ENCODE data around the gene CNTLN.

DNA sequence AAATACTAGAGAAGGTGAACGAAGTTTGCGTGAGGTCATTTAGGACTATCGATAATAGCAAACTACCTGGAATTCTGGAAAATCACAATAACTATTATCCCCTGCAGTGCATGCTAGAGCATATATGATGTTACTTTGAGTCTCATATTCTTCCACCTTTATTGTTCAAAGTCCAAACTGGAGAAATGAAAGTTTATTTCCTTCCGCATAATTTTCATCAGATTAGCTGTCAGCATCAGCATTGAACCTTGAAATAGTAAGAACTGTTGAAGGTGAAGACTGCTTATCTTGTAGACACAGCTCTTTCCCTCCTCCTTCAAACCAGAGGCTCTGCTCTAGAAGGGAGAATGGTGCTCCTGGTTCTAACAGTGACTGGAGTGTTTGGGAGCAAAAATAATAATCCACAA, 170.7 kb downstream of the ZDHHC21 start:
- PRO-cap: no peak

DNA sequence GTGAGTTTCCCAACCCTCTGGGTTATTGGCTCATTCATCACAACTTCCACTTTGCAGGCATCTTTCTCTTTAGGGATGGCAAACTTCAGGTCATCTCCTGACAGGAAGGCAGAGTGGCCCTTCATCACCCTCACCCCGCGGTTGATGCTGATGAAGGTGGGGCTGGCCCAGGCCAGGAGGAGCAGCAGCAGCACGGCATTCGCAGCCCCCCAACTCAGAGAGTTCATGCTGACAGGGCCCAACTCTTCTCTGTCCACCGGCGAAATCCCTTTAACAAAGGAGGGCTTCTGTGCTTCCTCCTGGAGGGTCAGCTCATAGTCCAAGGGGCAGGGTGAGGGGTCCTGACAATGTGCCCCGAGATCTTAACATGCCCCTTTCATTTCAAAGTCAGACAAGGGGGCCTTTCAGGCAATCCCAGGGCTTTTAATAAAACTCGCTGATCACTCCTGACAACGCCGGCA, 41.4 kb downstream of the FREM1 start:
- PRO-cap: no peak

GRCh38 chr9:15430933-15431243, 8.2 kb downstream of the SNAPC3 start:
- PRO-cap: no peak

DNA sequence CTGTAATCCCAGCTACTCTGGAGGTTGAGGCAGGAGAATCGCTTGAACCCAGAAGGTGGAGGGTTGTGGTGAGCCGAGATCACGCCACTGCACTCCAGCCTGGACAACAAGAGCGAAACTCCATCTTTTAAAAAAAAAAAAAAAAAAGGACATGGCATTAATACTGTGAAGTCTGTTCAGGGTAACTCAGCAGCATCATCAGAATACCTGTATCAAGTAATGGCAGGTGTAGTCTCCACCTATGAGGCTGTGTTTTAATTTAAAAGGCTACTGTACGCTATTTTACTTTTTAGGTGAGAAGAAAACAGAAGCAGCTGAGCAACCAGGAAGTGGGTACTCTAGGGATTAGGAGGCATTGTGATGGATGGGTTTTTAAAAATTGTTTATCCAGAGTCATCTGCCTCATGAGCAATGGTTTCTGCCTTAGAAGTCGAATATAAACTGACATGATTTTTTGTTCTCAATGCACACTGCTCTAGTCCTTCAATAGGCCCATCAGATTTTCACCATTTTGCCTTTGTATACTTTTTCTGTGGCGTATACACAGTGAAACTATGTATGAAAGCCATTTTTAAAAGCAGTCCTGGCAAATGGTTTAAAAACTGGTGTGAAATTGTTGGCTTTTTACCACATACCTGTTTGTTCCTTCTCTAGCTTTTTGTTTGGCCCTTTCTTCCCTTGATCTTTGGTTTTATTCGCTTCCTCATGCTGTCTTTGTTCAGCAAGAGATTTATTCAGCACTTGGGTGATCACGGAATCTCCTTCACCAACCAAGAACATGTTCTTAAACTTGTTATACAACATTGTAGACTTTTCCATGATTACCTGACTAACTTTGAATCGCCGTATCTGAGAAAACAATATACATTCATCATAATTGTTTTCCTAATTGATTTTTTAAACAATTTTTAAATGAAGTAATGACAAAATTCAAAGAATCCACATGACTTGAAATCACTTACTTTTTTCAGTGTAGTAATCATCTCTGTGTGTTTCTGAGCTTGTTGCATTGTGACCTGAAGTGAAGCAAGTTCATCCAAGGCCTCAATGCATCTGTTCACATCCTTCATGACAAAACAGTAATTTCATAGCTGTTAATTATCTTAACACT, 42.4 kb downstream of the PSIP1 start:
- PRO-cap: no peak

DNA sequence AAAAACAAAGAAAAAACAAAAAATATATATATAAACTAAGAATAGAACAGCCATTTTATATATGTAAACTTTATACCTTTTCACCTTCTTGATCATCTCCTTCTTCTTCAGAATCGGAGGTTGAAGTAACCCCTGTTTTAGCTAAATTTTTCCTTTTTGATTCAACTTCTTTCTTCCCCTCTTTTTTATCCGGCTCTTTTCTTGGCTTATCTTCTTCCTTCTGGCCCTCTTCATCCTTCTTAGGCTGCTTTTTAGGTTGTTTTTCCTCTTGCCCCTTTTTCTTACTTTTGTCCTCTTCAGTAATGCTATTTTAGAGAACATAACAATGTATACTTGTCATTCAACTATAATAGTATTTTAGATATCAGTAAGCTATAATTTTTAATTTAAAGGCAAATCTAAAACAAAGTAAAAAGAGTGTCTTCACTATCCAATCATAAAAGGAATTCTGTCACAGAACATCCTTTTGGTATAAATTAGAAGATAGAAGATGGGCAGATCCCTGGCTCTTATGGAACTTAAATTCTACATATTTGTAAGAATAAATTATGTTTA, 36.8 kb downstream of the PSIP1 start:
- PRO-cap: no peak

DNA sequence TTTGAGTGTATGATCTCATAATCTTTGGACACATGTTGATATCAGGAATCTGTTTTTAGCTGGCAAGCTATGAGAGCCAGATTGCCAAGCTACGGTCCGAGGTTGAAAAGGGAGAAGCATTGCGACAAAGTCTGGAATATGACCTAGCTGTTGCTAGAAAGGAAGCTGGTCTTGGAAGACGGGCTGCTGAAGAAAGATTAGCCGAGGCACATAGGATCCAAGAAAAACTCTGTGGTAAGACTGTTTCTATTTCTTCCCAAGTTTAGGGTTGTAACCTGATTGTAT, 25.9 kb downstream of the CCDC171 start:
- PRO-cap: no peak

DNA sequence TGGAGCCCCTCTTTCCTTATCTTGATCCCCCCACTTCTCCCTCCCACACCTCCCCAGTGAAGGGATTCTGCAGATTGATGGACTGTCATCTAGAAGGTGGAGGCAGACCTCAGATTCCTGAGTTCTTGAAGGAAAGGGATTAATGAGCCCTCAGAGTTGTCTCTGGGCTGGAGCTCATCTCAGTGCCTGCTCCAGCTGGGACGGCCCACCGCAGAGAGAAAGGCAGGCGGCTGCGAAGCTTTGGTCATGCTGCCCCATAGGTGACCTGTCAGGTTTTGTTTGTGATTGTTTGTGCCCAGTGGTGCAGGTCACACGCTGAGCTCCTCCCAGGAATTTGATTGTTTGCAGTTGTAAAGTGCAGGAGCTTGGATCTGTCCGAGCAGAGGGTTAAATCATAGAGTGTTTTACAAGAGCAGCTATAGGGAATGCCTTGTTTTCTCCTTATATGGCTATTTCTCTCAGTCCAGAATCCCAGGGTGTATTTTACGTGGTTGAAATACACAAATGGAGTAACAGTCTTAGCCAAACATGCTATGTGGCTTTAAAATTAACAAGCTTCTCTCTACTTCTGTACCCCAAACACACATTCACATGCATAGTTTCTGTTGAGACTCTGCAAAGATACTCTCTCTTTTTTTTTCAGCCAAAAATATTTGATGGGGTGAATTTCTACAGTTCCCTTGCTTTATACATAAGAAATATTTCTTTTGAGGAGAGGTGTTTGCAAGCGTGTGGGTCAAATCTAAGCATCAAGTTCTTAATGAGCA, 487.6 kb downstream of the CCDC171 start:
- PRO-cap: unidirectional peak, minus-strand start at position 181 of the sequence; bidirectional peak, plus-strand start at position 521 of the sequence, minus-strand start at position 277 of the sequence

DNA sequence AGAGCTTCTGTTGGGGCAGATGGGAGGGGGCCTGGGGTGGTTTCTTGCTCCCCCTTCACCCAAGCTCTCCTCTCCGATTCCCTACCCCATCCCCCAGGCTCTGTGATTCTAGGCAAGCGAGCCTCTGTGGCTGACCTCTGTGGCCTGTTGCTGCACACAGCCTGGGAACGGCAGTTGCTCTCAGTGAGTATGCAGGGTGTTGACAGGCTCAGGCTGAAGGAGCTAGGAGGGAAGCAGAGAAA, 547.9 kb downstream of the CCDC171 start:
- PRO-cap: no peak

DNA sequence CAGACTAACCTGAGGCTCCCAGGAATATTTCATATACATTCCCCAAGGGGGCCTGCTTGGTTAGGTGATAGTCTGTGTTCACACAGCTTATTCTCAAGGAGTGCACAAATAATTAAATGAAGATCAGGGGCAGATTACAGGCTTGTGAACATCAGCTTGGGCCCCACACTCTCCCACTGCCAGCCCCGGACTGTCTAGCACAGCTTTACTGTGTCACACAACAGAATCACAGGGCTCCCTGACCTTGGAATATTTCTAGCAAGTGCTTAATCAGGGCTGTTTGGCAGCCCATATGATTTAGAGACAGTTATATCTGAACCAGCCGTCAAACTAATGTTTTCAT, 517.8 kb downstream of the BNC2 start:
- PRO-cap: no peak

DNA sequence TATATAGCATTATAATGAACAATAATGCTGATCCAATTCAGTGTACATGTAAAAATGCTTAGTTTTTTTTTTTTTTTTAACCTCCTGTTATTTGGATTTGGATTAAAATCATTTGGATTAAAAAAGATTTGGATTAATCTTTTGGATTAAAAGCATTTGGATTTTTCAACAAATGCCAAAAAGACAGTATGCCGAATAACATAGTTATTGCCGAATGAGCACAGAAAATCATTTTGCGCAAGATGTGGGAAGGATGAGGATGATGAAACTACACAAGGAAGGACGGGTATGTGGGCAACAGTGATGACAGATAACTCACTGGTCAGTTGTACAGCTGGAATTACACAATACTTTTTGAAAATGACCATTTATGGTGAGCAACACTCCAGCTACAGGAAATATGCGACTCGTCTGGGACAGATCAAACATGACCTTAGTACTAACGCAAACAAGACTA, 457.1 kb downstream of the BNC2 start:
- PRO-cap: no peak

DNA sequence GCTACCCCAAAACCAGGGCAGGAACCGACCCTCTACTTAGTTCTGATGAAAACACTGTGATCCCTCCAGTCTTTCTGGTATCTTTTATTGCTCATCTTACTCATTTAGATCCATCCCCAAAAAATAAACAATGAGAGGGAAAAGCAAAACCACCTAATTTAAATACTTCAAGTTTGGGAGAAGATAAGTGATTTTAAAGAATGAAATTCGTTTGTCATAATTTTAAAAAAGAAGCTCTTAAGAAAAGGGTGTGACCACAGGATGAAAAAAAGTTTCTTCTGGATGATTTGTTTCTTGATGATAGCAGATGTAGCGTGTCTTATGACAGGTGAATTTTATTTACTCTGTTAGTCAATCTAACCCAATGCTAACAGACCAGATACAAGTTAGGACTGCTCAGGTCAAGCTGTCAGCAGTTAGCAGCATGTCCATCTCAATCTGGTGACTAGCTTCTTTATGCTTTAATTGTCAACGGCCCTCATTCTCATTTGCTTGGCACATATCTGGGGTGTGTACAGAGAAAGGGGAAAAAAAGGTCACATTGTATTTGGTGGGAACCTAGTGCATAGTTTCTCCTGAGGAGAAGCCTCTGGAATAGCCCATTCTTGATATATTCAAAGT, 456.1 kb downstream of the BNC2 start:
- PRO-cap: no peak

- PRO-cap: no peak
Measured at GRCh38 chr9:16417110-16417693, 453.3 kb downstream of the BNC2 start.

DNA sequence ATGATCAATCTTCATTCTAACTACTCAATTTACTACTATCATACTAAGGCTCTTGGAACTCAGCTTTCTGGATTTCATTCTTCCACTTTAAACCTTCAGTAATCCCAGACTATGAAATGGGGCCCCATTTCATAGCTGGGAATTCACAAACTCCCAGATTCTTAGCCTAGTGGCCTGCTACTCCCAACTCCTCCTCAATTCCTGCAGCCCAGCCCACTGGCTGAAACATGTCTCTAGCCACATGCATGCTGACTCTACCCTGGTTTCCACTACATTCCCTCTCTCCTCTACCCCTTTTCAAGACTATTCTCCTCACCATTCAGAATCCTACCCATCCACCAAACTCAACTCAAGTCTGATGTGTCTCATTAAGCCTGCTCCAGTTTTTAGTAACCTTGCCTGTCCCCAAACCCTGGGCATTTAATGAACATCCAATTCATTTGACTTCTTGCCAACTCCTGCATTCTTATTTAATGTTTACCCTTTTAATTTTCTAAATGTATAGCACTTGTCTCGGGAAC, 370.5 kb downstream of the BNC2 start:
- PRO-cap: no peak

- PRO-cap: no peak
Measured at GRCh38 chr9:16559776-16560127, 310.7 kb downstream of the BNC2 start.

DNA sequence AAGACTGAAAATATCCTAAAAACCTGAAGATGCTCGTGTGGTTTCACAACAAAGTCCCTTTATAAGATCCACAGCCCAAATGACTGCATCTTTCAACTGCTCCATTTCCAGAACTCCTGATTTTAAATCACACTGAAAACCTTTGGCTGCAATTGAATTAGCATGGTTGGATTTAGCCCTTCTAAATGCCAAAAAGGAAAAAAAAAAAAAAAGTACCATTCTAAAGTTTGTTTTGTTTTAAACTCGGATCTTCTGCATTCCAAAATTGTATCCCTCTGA, 166.2 kb downstream of the BNC2 start:
- PRO-cap: no peak

GRCh38 chr9:16726569-16727546, 143.6 kb downstream of the BNC2 start:
- PRO-cap: bidirectional peak, plus-strand start at chr9:16726906, minus-strand start at chr9:16726894; unidirectional peak, minus-strand start at chr9:16727318

DNA sequence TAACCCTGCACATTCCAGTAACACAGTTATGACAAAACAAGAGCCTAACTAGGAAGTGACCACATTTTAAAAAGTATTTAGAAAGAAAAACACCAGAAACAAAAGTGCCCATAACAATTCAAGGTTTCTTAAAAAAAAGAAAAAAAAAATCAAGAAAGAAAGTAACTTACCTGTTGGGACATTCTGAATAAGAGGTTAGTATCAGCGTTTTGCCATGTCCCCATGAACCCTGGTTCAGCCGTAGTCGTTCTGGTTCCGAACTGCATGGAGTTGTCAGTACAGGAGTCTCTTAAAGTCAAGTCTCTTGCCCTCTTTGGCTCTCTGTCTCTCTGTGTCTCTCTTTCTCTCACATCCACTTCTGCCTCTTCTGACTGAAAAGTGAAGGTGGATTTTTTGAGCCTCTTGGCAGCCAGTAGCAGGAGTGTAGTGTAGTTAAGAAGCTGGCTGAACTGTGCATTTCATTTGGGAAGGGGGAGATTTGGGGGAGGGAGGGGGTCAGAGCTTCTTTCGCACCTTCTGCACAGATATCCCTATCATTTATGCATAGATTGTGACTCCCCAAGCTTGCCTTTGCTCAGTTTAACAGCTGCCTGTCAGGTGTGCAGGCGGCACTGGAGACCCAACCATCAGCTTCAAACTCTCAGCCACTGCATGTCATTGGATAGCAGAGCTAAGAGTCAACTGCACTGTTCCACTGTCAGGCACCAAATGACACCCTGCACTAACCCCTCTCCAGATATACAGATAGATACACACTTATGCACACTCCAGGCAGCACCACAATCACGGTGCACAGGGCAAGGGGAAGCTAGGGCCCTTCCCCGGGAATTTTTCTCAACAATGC, 142.6 kb downstream of the BNC2 start:
- PRO-cap: no peak

- PRO-cap: bidirectional peak, plus-strand start at chr9:17135053, minus-strand start at chr9:17134827; bidirectional peak, plus-strand start at chr9:17135347, minus-strand start at chr9:17135224; bidirectional peak, plus-strand start at chr9:17135451, minus-strand start at chr9:17135391
Measured at GRCh38 chr9:17134748-17135875, at the start of gene CNTLN. Gene CNTLN, plus strand, starts transcription at chr9:17135040.

DNA sequence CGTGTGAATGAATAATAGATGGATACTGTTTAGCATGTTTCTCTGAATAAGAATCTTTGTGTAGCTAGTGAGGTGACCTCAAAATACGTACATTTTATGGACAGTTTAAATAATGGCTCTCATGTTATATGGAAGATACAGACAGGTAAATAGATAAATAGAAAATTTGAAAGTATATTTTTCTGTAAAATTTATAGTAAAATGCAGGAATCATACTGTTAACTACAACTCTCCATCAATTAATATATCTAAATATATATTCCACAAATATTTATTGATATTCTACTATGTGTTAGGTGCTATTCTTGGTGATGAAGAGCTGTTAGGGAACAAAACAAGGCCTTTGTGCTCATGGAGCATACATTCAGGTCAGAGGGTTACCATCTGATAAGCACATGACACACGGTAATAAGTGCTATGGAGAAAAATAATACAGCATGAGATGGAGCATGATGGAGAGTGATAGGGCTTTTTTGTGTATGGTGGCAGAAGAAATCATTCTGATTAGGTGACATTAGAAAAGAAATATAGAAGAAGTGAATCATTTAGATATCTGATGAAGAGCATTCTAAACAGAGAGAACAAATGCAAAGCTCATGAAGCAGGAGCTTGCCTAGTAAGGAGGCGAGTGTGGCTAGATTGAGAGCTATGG, 182.5 kb downstream of the CNTLN start:
- PRO-cap: no peak

DNA sequence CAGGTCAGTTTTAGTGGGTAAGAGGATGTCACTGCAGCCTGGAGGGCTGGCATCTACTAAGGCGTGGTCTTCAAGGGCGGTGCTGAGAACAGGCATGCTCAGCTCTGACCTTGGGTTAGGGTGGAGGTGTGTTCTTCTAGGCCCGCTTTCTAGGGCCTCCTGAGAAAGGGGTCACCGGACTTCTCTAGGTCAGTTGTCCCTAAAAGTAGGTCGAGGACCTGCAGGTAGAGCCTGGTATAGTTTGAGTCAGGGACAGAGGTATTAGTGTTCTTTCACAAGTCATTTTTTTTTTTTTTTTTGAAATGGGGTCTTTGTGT, 25.8 kb downstream of the SH3GL2 start:
- PRO-cap: no peak